Uterus (tissue), 7 donors: ENCODE measurements around a stretch of chr6.

- PRO-cap, 4 experiments = no peak in any of the 4 experiments
- RAMPAGE, long total RNA, 2 experiments = start-site peak on the plus strand in 1 of 2 experiments, at chr6:5661191-5661220 at its widest, 5 reads per replicate
- RRBS = no CpG with 5 or more reads among the region's 8 CpGs
Observed at GRCh38 chr6:5660429-5661754, 345.8 kb downstream of the NRN1 start.

DNA sequence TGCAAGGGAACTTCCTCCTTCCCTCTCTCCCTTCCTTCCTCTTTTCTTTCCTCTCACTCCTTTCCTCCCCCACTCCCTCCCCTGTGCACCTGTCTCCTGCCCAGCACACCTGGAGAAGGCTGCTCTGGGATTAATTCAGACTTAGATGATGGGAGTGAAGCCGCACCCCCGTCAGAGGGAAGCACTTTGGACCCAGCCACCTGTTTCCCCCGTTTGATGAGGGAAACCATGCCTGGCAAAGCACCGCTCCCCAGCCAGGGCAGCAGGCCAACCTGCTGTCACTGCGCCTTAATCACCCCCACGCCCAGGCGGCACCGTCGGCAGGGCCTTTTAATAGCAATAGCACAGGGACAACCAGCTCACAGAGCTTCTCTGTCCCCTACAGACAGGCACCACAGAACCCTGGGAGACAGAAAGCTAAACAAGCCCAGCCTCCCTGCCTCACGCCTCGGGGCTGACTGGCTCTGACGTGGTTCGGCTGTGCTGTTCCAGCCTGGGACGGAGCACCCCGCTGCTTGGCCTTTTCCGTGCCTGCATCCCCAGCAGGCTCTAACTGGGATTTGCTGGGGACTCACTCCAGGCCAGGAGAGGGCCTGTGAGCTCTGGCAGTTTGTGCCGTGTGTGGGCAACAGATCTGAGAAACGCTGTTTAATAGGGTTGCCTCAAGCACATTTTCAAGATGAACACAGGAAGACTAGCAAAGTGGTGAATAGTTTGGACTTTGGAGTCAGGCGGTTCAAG is 223.9 kb downstream of the NRN1 start:
- PRO-cap, 4 experiments = no peak in any of the 4 experiments
- RAMPAGE, long total RNA, 2 experiments = no peak in any of the 2 experiments
- RRBS = no CpG with 5 or more reads among the region's 19 CpGs

GRCh38 chr6:6000070-6000468 is 6.7 kb downstream of the NRN1 start:
- PRO-cap, 4 experiments = no peak in any of the 4 experiments
- RAMPAGE, long total RNA, 2 experiments = no peak in any of the 2 experiments
- RRBS = no CpG with 5 or more reads among the region's 15 CpGs

GRCh38 chr6:6189824-6190699 is 130.4 kb downstream of the F13A1 start:
- PRO-cap, 4 experiments = no peak in any of the 4 experiments
- RAMPAGE, long total RNA, 2 experiments = start-site peak on the minus strand in 1 of 2 experiments, at chr6:6189888-6190105 at its widest, 6 to 12 reads per replicate
- RRBS = no CpG with 5 or more reads among the region's 13 CpGs

- PRO-cap, 4 experiments = no peak in any of the 4 experiments
- RAMPAGE, long total RNA, 2 experiments = no peak in any of the 2 experiments
- RRBS = no CpG with 5 or more reads among the region's 10 CpGs
Observed at GRCh38 chr6:6404910-6405451, 84.5 kb upstream of the F13A1 start.

DNA sequence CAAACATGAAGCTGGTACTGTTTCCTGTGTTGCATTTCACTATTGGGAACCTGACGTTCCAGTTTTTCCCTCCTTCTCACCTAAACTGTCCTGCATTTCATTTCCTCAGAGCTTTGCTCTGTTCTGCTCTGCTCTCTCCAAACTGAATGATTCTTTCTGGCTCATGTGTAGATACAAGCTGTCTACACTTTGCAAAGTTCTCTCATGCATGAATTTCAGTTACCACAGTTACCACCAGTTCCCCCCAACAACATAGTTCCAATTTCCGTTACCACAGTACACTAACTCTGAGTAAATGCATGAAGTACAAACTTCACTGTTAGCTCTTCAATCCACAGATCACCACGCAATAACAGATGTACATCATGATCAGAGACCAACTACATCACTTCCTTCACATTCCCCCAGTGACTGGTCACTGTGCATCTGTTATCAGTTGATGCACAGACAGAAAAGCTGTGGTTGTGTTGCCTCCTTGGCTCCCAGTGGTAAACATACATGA is 86.8 kb upstream of the F13A1 start:
- PRO-cap, 4 experiments = no peak in any of the 4 experiments
- RAMPAGE, long total RNA, 2 experiments = no peak in any of the 2 experiments
- RRBS = no CpG with 5 or more reads among the region's 3 CpGs

DNA sequence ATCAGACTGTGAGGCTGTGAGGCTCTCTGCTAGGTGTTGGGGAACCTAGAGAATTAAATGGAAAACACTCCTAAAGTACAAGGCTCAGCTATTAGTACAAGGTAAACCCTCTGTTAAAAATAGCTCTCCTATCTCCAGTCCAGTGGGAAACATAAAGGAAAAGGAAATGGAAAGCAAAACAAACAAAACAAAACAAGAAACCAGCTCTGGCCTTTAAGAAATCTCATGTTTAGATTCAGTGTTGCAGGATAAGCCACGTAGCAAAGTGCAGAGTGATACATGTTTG is 35.1 kb downstream of the LY86 start:
- PRO-cap, 4 experiments = no peak in any of the 4 experiments
- RAMPAGE, long total RNA, 2 experiments = no peak in any of the 2 experiments
- RRBS = no CpG with 5 or more reads among the region's 1 CpG

DNA sequence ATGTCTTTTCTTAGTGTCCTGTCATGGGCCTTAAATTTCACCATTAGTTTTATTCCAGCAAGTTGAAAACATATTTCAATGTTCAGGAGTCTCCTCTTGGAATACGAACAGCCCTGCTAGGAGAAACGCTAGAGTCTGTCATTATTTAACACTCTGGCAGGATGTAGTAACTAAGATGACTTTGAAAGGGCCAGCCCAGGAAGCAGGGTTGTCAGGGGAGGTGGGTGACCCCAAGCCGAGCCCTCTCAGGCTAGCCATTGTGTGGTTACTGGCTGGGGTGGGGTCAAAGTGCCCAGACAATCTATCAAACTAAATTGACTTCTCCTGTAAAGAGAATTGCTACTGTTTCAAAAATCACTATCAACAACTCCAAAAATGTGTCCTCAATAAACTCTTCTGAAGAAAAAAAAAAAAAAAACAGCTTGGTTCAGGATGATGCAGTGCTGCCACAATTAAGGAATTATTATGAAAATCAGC is 67.8 kb downstream of the LY86 start:
- PRO-cap, 4 experiments = peak in 1 of 4 experiments; most common minus-strand start position 147 of the sequence (in 1)
- RAMPAGE, long total RNA, 2 experiments = no peak in any of the 2 experiments
- RRBS = no CpG with 5 or more reads among the region's 3 CpGs

DNA sequence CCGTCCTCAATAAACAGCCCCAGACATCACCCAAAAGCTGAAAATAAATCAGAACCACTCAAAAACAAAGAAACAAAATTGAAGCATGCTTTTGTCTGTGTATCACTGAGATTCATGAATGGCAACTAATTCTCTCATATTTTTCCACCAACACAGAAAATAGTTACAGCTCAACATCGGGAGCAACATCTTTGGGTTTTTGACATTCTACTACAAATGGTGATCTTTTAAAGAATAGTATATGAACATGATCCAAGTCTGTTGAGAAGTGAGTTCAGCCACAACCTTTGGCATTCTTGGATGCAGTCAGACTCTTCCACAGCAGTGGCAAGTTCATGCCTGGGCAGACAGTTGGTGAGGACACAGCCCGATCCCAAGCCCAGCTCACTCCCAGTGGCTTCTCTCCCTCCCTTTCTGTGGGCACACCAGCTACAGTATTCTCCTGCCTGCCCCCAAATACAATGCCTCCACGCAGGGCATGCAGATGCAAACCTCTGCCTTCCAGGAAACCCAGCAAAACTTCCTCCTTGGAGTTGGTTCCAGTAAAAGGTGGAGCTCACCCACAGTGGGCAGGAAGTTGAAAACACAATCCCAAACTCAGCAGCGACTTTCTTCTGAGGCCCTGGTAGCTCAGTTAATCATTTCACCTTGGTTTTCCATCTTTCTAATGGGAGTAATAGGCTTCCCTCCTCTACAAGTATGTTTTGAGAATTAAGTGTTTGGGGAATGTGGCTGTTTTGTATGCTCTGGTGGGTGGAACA is 93.6 kb downstream of the LY86 start:
- PRO-cap, 4 experiments = peak in 1 of 4 experiments; most common minus-strand start position 463 of the sequence (in 1)
- RAMPAGE, long total RNA, 2 experiments = no peak in any of the 2 experiments
- RRBS = no CpG with 5 or more reads among the region's 5 CpGs

DNA sequence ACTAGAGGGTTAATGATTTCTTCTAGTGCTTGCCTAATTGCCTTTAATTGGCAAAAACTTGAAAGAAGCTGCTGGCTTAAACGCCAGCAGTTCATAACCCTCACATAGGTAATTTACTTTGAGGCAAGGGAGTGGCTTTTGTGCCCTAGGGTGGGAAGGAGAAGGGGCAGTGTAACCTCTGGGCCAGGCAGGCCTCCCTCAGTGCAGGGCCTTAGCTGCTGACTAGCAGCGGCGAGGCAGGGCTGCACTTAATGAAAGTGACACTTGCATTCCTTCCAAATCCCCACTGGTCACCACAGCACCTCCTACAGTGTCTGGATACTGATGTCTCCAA is 152.6 kb downstream of the LY86 start:
- PRO-cap, 4 experiments = no peak in any of the 4 experiments
- RAMPAGE, long total RNA, 2 experiments = no peak in any of the 2 experiments
- RRBS = no CpG with 5 or more reads among the region's 3 CpGs

DNA sequence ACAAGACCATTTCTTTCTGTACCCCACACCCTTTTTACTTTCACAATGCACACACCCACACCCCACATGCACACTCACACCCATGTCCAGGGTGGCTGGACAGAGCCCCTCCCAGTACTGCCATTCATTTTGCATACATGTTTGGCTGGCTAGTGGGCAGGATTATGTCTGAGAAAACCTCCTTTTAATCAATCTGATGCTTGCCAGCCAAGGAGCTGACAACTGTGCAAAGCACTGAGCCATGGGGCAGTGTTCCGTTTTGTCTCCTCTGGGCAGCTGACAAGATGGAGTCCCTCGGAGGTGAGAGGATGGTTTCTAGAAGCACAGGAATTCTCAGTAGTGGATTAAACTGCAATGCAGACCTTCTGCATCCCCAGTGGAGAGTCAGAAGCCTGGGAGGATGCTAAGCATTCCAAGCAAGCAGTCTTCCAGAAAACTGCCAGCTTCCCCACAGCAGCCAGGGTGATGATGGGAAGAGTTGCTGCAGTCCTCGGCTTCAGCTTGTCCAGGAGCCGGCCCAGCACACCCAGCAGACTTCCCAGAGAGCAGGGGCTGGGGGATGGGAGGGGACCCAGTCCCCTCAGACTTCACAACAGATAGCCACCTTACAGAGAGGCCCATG is 163.5 kb downstream of the LY86 start:
- PRO-cap, 4 experiments = no peak in any of the 4 experiments
- RAMPAGE, long total RNA, 2 experiments = no peak in any of the 2 experiments
- RRBS = no CpG with 5 or more reads among the region's 4 CpGs

DNA sequence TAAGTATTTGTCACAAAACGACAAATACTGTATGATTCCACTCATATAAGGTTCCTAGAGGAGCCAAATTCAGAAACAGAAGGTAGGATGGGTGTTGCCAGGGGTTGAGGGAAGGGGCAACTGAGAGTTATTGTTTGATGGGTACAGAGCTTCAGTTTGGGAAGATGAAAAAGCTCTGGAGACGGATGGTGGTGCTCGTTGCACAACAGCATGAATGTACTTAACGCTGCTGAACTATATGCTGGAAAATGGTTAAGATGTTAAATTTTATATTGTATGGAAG is 182.0 kb downstream of the LY86 start:
- PRO-cap, 4 experiments = no peak in any of the 4 experiments
- RAMPAGE, long total RNA, 2 experiments = no peak in any of the 2 experiments
- RRBS = no CpG with 5 or more reads among the region's 4 CpGs

DNA sequence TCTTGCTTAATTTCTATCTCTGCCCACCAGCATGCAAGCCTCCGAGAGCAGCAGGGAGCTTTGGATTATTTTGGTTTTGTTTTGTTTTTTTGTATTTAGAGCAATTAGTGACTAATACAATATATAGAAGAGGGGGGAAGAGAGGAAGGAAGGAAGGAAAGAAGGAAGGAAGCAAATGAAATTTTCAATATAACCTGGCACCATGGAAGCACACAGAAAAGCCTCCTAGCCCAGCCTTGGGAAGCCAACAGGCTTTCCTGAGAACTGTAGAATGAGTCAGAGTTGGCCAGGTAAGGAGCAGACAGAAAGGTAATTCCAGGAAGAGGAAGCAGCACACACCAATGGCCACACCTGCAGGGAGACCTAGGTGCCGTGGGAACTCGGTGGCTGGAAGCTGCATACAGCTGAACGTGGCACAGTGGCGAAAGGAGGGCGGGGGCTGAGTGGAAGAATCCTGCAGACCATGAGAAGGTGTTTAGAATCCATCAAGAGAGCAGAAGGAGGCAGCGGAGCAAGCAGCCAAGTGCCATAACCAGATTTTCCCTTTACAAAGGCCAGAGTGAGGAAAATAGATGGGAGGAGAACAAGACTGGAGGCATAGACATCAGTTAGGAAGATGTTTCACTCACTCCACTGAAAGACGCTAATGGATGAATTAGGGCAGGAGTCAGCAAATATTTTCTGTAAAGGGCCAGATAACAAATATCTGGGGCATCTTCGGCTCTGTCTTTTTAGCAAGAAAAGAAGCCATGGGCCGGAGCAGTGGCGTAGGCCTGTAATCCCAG is 224.7 kb upstream of the RREB1 start:
- PRO-cap, 4 experiments = peak in 1 of 4 experiments; most common minus-strand start position 273 of the sequence (in 1)
- RAMPAGE, long total RNA, 2 experiments = no peak in any of the 2 experiments
- RRBS = no CpG with 5 or more reads among the region's 11 CpGs

GRCh38 chr6:7008426-7009036 is 99.2 kb upstream of the RREB1 start:
- PRO-cap, 4 experiments = no peak in any of the 4 experiments
- RAMPAGE, long total RNA, 2 experiments = no peak in any of the 2 experiments
- RRBS = no CpG with 5 or more reads among the region's 7 CpGs

DNA sequence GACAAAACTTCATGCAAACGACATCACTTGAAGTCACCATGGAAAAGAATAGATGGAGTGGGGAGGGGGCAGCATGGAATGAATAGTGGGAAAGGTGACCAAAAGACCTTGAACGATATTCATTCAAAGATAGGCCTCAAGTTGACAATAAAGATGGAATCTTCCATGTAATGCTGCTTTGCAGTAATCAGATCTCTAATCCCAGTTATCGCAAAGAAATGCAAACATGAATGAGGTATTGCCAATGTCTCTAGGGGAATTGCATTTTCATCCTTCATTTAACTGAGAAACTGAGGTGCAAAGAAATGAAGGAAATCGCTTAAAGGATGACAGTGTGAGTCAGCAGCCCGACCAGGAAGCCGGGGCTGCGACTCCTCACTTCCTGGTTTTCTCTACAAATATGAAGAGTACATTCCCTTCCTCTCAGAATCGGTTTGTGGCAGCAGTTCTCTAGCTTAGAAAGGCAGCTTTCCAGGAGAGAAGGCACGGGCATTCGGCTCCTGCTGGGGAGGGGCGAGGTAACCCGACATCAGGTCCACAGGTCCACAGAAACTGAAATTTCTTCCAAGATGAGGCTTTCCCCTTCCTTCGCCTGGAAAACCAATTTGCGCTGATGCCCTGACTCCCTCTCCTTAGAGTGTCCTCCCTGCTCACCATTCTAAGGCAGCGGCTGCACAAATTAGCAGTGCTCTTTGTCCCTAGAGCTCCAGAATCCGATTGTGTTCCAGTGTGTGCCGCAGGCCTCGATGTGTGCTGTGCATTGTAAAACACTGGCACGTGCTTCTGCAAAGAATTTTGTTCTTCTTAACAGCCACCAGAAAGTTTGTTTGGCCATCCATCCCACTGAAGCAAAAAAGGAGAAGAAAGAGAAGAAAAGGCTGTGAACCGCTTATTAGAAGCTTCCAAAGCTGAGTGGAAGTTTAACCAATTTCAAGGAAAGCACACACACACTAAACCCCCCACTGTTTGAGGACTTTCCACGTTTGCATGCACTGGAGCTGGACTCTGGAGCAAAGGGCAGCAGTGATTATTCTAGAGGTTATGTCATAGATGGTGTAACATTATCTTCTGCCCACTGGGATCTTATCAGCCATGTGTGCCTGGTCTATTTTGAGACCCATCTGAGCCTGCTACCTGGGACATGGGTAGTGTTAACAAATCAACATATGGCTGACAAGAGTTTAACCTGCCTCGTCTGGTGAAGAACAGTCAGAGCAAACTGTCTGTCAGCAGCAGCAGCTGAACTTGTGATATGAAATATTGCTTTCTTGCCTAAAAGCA is 65.2 kb upstream of the RREB1 start:
- PRO-cap, 4 experiments = peak in 2 of 4 experiments; most common plus-strand start position 426 of the sequence (in 2)
- RAMPAGE, long total RNA, 2 experiments = no peak in any of the 2 experiments
- RRBS = no CpG with 5 or more reads among the region's 22 CpGs

GRCh38 chr6:7050498-7051201 is 57.1 kb upstream of the RREB1 start:
- PRO-cap, 4 experiments = peak in 4 of 4 experiments; most common plus-strand start chr6:7051117 (in 4)
- RAMPAGE, long total RNA, 2 experiments = no peak in any of the 2 experiments
- RRBS = 37% methylated on average over 9 of the region's 19 CpGs

DNA sequence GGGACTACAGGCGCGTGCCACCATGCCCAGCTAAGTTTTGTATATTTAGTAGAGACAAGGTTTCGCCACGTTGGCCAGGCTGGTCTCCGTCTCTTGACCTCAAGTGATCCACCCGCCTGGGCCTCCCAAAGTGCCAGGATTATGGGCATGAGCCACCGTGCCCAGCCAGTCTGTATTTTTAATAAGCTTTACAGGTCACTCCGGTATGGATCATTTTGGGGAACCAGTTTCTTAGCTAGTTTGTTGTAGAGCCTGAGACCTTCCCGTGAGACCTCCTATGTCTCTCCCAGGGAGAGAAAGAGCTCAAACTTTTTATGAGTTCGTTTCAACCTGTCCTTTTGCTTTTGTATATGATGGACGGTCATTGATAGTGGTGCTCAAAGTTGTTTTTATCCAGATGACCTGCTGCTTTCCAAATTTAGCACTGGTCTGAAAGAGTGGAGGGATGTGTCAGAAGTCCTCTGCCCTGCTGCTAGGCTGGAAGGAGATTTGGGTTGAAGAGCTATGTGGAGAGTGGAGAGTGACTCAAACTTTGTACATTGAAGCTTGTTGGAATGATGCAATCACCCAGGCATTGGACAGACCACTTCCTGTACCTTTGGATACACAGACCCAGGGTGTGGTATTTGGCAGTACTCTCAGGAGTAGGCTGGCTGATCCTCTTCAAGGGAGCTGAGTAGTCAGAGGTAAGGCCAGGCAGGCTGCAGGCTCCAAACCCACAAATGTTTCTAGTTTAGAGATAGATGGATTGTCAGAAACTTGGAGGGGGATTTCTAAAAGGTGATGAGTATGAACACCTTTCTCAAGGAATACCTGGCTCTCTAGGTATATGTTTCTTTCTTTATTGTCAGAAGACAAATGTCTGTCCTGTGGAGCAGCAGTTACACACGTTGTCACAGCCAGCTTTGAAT is 49.5 kb upstream of the RREB1 start:
- PRO-cap, 4 experiments = peak in 2 of 4 experiments; most common plus-strand start position 666 of the sequence (in 2); most common minus-strand start position 479 of the sequence (in 1)
- RAMPAGE, long total RNA, 2 experiments = no peak in any of the 2 experiments
- RRBS = no CpG with 5 or more reads among the region's 12 CpGs

DNA sequence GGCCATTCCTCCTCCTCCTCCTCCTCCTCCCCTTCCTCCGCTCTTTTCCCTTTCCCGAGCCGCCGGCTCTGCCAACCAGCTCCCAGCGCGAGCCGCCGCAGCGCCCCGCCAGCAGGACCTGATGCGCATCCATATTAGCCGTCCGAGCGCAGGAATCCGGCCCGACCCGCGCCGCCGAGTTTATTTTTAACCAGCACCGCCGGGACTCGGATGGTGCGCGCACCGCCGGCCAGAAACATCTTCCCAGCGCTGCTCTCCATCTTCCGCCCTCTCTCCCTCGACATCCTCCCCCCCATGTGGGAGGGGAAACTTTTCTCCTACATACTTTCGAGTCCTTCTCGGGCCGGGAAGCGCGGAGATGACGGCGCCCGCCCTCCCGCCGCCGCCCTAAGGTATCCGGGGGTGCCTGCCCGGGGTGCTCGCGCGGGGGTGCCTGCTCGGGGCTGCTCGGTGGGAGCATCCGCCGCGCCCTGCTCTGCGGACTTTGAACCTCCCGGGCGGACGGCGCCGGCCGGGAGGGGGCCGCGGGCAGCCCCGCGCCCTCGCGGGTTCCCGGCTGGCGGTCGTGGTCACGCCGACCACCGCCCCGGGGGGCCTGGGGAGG is 652 bp downstream of the RREB1 start:
- PRO-cap, 4 experiments = peak in 4 of 4 experiments; most common plus-strand start position 335 of the sequence (in 3); most common minus-strand start position 243 of the sequence (in 2)
- RAMPAGE, long total RNA, 2 experiments = no peak in any of the 2 experiments
- RRBS = 2% methylated on average over 50 of the region's 71 CpGs

GRCh38 chr6:7142911-7144059 is 35.5 kb downstream of the RREB1 start:
- PRO-cap, 4 experiments = no peak in any of the 4 experiments
- RAMPAGE, long total RNA, 2 experiments = no peak in any of the 2 experiments
- RRBS = no CpG with 5 or more reads among the region's 13 CpGs

DNA sequence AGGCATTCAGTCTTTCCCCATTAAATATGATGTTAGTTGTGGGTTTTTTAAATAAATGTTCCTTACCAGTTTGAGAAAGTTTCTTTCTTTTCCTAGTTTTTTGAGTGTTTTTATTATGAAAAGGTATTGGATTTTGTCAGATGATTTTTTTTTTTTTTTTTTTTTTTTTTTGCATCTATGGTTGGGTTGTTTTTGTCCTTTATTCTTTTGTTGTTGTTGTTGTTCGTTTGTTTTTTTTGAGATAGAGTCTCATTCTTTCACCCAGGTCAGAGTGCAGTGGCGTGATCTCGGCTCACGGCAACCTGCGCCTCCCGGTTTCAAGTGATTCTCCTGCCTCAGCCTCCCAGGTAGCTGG is 84.2 kb downstream of the RREB1 start:
- PRO-cap, 4 experiments = no peak in any of the 4 experiments
- RAMPAGE, long total RNA, 2 experiments = no peak in any of the 2 experiments
- RRBS = no CpG with 5 or more reads among the region's 6 CpGs